ENCODE data around the gene ESRRG.

DNA sequence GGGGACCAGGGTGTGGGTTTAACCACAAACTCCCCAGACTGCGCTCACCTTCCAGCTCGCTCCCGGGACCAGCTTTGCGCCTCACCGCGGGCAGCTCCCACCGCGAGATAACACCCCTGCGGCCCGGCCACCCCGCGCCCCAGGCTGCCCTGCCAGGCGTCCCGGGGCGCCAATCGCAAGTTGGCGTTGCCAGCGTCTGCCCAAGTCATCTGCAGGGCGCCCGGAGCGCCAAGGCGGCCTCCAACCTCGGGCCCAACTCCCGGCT lies 566 bp downstream of the PTPN14 start:
- RRBS: 1% methylated on average over 22 of the region's 24 CpGs

DNA sequence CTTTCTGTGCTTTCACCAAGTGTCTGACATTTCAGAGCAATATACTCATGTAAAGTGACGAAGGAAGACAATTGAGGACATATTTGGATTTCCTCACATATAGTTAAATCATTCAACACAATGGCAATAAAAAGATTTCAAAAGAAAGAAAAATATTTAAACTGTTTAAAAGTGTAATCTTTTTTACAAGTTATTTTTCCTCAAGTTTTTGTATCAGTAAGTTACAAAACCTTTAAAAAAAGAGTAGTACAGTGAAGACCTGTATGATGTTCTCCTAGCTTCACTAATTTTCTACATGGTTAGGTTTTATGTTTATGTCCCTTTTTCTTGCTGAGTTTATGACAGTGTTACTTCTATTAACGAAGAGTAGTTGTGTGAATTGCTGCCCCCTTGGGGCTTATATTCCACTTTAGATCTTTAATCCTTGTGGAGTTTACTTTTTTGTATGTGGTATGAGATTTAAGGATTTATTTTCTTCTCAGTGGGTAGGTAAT lies 14.6 kb downstream of the KCTD3 start:
- RRBS: no CpG with 5 or more reads among the region's 2 CpGs

- RRBS: no CpG with 5 or more reads among the region's 1 CpG
Observed at GRCh38 chr1:215660938-215661414, 93.9 kb downstream of the KCTD3 start.

- RRBS: no CpG with 5 or more reads among the region's 11 CpGs
Observed at GRCh38 chr1:216311332-216311970, 111.8 kb downstream of the USH2A start.

- RRBS: no CpG with 5 or more reads among the region's 6 CpGs
Observed at GRCh38 chr1:216709897-216710574, 13.2 kb downstream of the ESRRG start.

DNA sequence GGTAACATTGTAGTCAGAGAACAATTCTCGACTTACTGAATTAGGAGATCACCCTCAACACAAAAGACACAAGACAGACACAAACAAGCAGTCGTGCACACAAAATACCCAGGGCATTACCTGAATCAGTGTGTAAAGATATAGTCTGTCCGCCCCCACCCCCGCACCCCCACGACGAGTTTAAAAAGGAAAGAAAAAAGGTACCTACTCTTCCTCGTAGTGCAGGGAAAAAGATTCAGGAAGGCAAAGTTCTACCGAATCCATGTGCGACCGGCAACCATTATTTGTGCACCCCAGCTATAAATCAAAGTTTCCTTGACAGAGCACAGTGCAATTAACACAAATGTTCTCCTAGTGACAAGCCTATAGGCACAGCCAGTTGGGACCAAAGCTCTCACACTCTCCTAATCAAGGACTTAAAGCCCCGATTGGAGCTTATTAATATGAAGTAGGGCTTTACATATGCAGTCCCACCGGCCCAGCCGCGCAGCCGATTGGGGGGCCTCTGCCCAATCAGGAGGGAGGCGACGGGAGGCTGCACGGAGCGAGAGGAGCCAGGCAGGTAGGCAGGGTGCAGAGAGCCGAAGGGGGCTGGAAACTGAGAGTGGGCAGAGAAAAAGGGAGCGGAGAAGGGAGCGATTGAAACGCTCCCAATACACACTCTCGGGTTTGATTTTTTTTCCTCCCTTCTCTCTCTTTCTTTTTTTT lies at the start of gene ESRRG:
ESRRG (minus strand) TSS at position 394 of the 708 bp plus-strand sequence.
- RRBS: no CpG with 5 or more reads among the region's 24 CpGs

GRCh38 chr1:217453799-217454242 lies 177.1 kb downstream of the GPATCH2 start:
- RRBS: no CpG with 5 or more reads among the region's 5 CpGs

GRCh38 chr1:219088716-219089432 lies 84.8 kb upstream of the LYPLAL1 start:
- RRBS: no CpG with 5 or more reads among the region's 4 CpGs

DNA sequence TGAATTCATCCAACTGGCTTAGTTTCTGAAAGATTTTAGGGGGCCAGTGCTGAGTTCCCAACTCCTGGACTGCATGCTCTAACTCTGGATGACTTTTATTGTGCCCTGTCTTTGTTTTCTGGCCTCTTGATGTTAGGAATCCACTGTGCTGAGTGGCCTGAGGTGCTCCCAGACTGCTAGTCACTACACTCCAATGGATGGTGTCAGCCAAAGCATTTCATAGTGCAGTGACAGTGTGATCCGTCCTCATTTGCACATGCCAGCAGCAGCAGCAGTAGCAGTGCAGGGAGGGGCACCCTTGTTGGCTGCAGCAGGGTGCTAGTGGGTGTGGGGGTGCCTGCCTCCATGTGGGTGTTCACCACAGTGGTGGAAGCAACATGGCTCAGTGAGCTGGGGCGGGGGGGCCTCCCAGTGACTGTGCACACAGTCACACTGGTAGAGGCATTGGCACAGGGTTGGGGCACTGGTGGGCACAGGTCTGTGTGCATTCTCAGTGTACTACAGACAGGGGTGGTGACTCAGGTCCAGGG lies 214.1 kb downstream of the ZC3H11B start:
- RRBS: no CpG with 5 or more reads among the region's 2 CpGs

- RRBS: no CpG with 5 or more reads among the region's 4 CpGs
Observed at GRCh38 chr1:219403792-219404335, 209.0 kb downstream of the ZC3H11B start.

- RRBS: no CpG with 5 or more reads among the region's 1 CpG
Observed at GRCh38 chr1:219488149-219488593, 124.7 kb downstream of the ZC3H11B start.

GRCh38 chr1:219757792-219758162 lies 144.9 kb upstream of the ZC3H11B start:
- RRBS: no CpG with 5 or more reads among the region's 5 CpGs

DNA sequence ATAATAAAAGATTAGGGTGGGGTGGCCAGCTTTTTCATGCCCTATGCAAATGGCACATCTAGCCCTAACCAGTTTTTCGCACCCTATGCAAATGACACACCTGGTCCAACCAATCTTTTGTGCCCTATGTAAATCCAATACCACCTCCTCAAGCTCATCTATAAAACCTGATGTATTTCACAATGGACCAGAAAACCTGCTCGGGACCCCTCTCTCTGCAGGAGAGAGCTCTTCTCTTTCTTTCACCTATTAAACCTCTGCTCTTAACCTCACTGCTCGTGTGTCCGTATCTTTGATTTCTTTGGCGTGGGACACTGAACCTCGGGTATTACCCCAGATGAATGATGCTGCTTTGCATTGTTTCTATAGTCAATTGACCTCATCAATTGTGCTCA lies 93.9 kb downstream of the SLC30A10 start:
- RRBS: no CpG with 5 or more reads among the region's 6 CpGs

DNA sequence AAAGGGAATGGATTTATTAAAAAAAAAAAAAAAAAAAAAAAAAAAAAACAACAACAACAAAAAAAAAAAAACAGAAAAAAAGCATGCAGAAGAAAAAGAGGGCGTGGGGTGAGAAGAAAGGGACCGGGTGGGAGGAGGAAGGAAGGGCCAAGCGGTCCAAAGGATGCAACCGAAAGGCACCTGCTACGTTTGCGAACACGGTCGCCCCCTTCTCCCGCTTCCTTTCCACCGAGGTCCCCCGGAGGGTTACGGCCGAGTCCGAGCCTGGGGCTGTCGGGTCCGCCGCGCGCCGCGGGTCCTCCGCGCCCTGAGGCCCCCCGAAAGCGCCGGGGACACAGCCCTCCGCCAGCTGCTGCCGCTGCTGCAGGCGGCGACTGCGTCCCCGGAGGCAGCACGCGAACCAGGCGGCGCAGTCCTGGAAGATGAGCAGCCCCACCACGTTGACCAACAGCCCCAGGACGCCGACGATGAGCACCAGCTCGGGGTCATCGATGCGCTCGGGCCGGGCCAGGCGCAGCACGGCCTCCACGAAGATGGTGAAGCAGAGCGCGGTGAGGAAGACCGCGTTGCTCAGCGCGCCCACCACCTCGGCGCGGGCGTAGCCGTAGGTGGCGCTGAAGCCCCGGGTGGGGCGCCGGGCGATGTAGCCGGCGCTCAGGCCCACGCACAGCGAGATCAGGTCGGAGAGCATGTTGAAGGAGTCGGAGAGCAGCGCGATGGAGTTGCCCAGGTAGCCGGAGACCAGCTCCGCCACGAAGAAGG lies 555 bp downstream of the SLC30A10 start:
- RRBS: 3% methylated on average over 26 of the region's 75 CpGs

GRCh38 chr1:219981178-219981627 lies 52.8 kb upstream of the SLC30A10 start:
- RRBS: no CpG with 5 or more reads among the region's 2 CpGs

DNA sequence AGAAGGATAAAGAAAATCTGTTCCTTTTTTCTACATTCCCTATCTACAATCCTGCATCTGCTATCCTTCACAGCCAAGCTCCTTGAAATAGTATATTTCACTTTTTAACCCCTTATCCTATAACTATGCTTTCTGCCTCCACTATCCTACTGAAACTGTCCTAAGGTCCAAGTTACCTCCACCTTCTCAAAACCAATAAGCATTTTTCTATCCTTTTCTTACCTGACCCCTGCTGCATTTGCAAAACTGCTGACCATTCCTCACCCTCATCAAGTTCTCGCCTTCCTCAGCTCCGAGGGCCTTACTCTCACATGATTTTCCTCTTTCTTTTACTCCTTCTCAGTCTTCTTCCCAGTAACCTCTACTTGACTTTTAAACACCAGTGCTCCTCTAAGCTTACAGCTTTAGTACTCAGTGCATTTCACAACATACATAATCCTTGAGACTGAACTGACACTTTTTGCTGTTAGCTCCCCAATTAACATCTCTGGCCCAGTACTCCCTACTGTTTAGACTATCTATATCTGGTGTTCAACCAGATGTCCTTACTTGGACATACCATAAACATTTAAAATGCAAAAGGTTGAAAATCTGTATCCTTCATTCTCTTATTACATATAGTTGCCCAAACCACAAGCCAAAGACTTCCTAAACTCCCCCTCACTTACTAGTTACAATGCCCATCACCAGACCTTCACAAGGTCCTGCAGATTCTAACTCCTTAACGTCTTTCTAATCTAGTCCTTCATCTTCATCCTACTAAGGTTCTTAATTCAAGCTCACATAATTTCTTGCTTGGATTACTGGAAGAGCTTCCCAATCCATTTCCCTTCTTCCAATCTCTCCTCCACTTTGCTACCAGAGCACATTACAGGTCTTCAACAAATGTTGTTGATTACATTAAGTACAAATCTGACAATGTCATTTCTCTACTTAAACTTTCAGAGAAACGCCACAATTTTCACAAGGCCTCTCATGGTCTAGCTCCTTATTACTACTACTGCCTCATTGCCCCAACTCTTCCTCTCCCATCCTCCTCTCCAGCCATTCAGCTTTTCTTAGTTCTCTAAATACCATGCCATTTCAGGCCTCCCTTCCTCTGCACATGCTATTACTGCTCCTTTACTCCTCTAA lies 2.0 kb downstream of the RAB3GAP2 start:
- RRBS: no CpG with 5 or more reads among the region's 4 CpGs

DNA sequence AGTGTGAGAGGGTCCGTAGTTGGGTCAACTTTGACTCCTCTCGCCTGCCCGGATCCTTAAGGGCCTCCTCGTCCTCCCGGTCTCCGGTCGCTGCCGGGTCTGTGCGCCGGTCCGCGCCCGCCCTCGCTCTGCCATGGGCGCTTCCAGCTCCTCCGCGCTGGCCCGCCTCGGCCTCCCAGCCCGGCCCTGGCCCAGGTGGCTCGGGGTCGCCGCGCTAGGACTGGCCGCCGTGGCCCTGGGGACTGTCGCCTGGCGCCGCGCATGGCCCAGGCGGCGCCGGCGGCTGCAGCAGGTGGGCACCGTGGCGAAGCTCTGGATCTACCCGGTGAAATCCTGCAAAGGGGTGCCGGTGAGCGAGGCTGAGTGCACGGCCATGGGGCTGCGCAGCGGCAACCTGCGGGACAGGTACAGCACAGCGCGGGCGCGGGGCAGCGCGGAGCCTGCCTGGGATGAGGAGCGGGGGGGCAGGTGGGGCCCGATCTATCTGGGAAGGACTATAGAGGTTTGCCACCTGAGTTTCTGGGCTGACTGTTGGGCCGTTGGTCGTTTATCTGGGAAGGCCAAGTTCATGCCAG lies 364 bp downstream of the MTARC2 start:
- RRBS: 3% methylated on average over 20 of the region's 53 CpGs

GRCh38 chr1:220750047-220750686 lies 2.0 kb downstream of the MTARC2 start:
- RRBS: no CpG with 5 or more reads among the region's 10 CpGs

DNA sequence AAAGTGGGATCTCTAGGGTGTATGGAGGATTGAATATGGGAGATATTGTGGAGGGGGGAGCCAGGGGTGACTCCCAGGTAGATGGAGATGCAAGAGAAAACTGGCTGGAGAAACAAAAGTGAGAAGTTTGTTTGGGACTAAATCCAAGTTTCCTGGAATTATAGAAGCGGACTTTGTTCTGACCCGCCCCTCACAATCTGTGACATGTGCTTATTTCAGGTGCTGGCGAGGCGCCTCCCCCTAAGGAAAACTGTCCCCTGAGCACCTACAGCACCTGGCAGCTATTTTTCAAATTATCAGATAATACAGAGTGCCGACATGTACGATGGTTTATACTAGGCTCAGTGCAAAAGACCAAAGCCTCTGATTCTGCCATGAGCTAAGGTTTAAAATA lies 13.9 kb downstream of the MTARC2 start:
- RRBS: no CpG with 5 or more reads among the region's 6 CpGs